Anterior vena cava (tissue), 1 donor: Measurements from ENCODE around the gene MPHOSPH8.

GRCh38 chr13:19243852-19244307 is 62.3 kb upstream of the TUBA3C start:
- PRO-cap, result no peak

- PRO-cap, result bidirectional peak, plus-strand start at chr13:19633669, minus-strand start at chr13:19633474
Measured at GRCh38 chr13:19632926-19633877, at the start of gene MPHOSPH8. TSS of gene MPHOSPH8 (plus strand) at chr13:19633659.

GRCh38 chr13:19714187-19714912 is 68.4 kb downstream of the PSPC1 start:
- PRO-cap, result no peak

DNA sequence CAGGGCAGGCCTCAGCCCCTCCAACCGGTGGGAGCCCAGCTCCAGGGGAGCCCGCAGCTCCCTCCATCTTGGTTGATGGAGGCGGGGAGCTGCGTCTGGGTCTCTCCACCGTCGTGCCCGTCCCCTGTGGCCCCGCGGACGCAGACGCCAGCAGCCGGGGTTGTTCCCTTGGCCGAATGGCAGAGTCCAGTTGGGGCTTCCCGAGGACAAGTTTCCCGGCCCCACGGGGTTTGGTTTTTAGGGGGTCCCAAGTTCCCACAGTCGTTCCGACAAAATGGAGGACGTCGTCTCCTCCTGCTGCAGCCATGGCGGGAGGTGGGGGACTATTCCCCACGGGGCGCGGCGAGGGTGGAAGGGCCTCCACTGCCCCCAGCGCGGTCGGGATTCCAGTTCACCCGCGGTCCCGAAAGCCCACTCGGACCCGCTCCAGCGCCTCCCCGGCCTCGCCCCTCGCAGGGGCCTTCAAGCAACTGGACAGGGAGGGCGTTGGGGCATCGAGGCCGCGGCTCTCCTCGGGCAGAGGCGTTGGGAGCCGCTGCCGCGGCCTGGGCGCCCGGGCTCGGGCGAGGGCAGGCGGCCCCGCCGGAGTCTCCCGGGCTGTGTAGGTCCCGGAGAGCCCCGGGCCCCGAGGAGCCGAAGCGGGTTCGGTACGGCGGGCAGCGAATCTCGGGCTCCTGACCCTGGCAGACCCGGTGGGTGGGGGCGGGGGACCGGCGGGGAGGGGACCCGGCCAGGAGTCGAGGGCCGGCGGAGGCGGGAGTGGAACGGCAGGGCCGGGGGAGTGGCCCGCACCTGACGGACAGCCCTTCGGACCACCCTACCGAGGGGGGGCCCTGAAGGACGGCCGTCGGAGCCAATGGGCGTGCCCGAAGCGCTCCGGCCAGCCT is 517 bp upstream of the ZMYM2 start:
- PRO-cap, result bidirectional peak, plus-strand start outside the sequence, minus-strand start at position 668 of the sequence

- PRO-cap, result no peak
Measured at GRCh38 chr13:19971200-19972007, 12.9 kb downstream of the ZMYM2 start.

GRCh38 chr13:20340501-20341120 is 108.5 kb upstream of the GJB6 start:
- PRO-cap, result no peak

GRCh38 chr13:20525031-20525681 is 501 bp downstream of the CRYL1 start:
- PRO-cap, result unidirectional peak, plus-strand start at chr13:20525231

- PRO-cap, result no peak
Measured at GRCh38 chr13:20713636-20714166, 10.2 kb downstream of the IL17D start.

DNA sequence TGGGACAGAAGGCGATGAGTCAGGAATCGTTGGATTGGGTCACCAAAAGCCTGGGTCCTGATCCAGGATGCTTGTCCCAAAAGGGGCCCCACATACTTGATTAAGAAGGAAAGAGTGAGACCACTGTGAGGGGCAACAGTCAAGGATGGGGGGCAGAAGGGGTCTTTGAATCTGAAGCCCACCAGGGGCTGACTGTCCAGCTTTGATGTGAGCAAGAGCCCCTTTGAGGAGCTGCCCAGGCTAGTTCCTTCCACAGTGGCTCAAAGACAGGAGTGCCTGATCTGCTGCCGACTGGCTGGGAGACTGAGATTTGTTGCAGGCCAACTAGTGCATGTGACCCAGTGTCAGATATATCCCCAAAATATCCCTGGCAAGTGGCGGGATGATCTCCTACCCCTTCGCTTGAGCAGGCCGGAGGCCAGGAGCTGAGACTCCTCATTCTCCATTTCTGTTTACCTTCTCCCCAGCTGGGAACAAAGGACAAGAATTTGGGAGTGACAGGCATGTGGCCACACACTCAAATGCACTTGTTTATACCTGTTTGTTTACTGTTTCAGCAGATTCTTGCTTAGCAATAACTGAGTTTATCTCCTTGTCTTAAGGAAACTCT is 37.0 kb upstream of the XPO4 start:
- PRO-cap, result no peak

DNA sequence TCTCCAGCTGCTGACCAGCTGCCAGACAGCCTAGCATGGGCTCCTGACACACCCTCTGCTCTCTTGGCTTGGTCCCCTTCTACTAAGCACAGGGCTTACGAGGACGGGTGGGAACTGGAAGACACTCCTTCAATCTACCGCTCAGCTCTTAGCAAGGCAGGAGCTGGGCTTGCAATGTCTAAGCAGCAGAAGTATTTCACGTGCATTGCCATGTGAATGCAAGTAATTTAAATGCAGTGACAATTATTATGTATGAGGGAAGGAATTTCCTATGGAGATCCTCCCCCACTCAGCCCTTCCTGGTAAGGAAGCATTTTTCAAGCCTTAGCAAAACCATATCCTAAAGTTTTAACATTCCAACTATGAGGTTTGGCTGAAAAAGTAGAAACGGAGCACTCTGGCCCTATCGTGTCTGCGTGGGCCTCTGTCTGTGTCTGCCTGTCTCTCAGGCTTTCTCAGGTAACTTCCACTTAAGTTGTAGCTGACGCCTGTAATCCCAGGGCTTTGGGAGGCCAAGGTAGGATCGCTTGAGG is 63.7 kb downstream of the LATS2 start:
- PRO-cap, result no peak

GRCh38 chr13:21032928-21033931 is 28.2 kb downstream of the LATS2 start:
- PRO-cap, result no peak

GRCh38 chr13:21147068-21148449 is 7.6 kb downstream of the SAP18 start:
- PRO-cap, result no peak

- PRO-cap, result unidirectional peak, plus-strand start at chr13:21298125; unidirectional peak, minus-strand start at chr13:21298699
Measured at GRCh38 chr13:21297631-21298900, 121.6 kb downstream of the MRPL57 start.

DNA sequence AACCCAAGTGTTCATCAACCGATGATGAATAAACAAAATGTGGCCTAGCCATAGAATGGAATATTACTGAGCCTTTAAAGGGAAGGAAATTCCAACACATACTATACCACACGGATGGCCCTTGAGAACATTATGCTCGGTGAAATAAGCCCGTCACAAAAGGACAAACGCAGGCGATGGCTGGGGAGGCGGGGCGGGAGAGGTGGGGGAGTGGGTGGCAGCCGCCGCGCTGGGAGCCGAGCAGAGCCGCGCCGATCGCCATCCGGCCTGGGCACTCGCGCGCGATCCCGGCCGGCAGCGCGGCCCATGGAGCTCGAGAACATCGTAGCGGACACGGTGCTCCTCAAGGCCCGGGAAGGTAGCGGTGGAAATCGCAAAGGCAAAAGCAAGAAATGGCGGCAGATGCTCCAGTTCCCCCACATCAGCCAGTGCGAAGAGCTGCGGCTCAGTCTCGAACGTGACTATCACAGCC is 140.2 kb downstream of the ZDHHC20 start:
- PRO-cap, result no peak

- PRO-cap, result no peak
Measured at GRCh38 chr13:21330474-21330846, 128.6 kb downstream of the ZDHHC20 start.

DNA sequence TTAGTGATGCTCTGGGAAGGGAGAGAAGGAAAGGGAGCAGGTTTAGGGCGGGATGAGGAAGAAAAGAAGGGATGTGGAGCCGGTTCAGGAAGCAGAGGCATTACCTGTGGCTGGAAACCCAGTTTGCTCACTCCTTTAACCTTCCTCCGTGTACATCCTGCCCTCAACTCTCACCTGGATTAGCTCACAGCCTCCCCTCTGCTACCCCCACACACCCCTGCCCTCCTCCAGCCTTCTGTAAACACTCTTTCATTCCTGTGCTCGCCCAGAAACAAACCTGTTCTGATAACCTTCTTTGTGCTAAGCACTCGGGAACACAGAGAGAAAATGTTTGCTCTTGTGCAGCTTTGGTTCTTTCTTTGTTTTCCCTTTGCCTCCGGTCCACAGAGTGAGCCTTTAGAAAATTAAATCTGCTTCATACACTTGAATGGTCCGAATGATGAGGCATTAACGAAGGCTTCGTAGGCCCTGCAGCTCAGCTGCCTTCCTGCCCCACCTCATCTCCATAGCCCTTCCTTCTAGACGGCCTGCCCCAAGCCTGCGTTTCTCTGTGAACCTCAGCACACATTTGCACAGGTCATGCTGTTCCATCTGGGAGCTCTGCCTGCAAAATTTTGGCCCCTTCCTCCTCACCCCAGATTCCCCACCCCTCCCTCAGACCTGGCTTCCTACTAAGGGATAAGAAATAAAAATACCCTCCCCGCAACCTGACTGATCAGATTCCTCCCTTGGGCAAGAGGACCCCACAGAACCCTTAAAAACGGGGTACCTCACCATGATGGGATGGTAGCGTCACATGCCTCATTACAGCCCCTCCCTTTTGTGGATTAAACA is 6.7 kb upstream of the ZDHHC20 start:
- PRO-cap, result no peak

GRCh38 chr13:21670213-21670591 is 671 bp upstream of the FGF9 start:
- PRO-cap, result bidirectional peak, plus-strand start at chr13:21670407, minus-strand start at chr13:21670371

- PRO-cap, result no peak
Measured at GRCh38 chr13:21672070-21672604, 1.3 kb downstream of the FGF9 start.

DNA sequence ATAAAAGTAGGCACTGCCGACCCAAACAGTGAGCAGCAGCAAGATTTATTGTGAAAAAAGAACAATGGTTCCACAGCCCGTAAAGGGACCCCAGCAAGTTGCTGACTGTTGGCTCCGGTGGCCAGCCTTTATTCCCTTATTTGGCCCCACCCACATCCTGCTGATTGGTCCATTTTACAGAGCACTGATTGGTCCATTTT is 161.6 kb downstream of the FGF9 start:
- PRO-cap, result no peak

GRCh38 chr13:22017262-22017676 is 346.4 kb downstream of the FGF9 start:
- PRO-cap, result no peak